ENCODE data around the genes GYPA, REELD1 and EDNRA.

DNA sequence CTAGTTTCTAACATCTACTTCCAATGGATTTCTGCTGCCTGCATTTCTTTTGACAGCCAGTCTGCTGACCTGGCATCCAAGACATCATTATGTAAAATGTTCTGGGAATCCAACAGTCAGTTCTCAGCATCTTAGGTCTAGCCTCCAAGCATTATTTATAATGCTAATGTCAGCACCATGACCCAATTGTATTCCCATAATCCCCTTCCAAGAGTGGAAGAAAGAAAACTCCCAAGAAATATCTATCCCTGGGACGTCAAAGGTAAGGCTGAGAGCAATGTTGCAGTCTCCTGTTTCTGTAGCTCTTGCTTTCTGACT, 50.6 kb upstream of the GAB1 start:
- PRO-cap, result no peak

DNA sequence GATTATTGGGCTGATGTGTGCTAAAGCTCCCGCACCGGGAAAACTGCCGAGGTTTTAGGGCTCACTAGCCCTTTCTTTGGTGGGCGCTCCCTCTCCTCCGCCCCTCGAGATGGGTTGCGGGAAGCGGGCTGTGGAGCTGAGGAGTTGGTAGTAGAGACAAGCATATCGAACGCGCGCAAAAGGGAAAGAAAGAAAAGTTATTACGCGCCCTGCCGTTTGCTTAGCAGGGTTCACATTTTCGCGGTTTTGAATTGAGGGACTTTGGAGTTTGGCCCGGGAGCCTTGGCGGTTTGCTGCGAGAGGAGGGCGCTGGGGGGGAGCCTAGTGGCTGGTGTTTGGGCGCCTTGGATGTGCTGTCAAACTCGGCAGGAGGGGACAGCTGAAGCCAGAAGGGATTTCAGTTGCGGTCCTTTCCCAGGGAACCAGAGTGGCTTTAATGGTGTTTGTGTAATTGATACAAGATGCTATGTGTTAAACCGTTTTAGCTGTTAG, 996 bp downstream of the GAB1 start:
- PRO-cap, result no peak

- PRO-cap, result no peak
These were observed 33.1 kb downstream of the GAB1 start for GRCh38 chr4:143369559-143370317.

DNA sequence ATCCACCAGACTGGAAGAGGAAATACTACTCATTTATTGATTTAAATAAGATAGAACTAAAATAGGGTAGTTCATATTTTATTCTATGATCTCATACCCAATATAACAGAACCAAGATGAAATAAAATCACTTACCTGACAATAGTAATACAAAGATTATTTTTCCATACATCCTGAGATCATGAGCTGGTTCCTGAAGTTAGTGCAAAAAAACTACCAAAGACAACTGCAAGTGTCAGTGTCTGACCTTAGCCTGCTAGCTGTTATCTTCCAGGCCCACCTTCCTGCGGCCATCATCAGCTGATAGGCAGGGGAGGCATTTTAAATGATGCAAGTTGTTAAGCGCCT, at the start of gene GYPA:
TSS of gene GYPA (minus strand) at position 255 of the 348 bp plus-strand sequence.
- PRO-cap, result no peak

- PRO-cap, result no peak
These were observed 40.5 kb downstream of the ANAPC10 start for GRCh38 chr4:145057352-145058104.

DNA sequence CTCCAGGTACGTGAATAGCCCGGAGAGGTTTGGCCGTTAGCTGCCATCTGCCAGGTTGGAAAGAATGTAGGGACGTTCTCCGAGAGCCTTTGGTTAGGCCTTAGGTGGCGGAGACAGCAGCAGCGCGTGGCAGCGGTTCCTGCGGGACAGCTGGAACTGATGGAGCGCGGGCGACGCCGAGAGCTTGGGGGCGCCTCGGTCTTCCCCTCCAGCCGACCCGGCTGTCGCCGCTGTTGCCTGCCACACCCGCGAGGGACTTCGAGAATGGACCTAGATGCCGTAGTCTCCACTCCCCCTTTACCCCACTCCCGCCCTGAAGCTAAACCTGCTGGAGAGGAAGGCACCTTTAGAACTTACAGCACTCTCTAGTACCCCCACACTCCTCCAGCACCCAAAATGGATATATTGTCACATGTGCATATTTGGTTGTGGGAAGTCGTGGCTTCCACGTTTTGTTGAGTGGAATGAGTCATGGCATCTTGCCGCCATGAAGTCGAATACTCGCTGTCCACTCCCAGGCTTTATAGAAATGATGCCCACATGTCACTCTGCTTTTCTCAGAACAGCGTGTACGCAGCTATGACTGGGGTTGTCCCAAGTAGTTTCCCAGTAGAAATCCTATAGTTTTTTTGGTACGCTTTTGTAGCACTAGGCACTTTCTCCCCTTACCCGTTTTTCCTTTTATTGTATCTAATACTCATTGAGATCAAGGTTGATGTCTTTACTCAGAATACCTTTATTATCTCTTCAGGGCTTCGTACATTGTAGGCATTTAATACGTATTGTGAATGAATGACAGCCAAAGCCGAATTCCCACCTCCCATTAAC, 517 bp downstream of the ABCE1 start:
- PRO-cap, result bidirectional peak, plus-strand start at position 96 of the sequence, minus-strand start at position 158 of the sequence

DNA sequence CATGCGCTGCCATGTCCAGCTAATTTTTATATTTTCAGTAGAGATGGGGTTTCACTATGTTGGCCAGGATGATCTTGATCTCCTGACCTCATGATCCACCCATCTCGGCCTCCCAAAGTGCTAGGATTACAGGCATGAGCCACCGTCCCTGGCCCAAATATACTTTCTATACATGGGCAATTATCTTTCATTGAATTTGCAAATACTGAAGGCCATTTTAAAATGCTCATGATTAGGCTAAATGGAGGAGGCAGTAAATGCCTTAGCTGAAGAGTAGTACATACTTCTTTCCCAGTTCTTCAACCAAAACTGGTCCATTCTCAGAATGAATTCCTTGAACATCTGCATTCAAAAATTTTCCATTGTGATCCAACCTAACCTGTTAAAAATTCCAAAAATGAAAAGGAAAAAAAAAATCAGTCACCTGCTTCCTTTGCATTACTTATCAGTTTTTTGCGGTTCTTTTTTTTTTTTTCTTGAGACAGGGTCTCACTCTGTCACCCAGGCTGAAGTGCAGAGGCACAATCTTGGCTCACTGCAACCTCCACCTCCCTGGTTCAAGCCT, 28.1 kb downstream of the OTUD4 start:
- PRO-cap, result no peak

DNA sequence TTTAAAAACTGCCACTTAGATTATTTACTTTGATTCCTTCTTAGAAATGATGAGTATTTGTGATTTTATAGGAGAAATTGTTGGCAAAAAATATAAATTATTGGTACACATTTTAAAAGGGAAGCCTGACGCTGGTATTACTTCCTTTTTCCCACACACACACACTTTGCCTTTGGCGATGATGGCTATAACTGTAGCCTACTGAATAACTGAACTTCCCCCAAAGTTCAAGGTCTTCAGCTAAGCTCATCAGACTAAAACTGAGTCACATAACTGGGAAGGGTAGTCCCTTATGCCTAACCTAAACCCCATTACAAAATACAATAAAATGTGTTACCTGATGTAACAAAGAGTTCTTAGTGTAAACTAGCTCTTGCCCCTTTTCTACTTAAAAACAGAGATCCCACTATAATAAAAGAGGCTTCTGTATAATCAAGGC, 2.6 kb downstream of the OTUD4 start:
- PRO-cap, result no peak

DNA sequence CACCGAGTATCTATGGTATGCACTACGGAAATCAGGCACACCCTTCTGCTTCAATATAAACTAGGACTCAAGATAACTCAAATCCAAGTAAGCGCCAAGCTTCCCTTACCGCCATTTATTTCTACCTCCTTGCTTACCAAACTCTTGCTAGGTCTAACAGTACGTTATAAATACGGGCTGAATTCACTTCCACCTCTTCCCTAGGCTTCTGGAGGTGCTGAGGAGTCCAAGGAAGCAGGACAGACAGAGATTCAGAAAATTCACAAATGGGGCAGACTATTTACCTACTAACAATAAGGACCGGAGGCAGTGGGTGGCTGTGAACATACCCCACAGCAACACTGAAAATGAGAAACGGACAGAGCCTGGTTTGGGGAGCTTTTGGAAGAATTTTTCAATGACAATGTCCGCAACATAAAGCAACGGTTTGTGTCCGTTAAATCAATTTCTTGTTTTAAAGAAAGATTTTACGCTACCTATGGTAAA, 2.1 kb downstream of the OTUD4 start:
- PRO-cap, result bidirectional peak, plus-strand start at position 197 of the sequence, minus-strand start at position 47 of the sequence; bidirectional peak, plus-strand start outside the sequence, minus-strand start at position 343 of the sequence

DNA sequence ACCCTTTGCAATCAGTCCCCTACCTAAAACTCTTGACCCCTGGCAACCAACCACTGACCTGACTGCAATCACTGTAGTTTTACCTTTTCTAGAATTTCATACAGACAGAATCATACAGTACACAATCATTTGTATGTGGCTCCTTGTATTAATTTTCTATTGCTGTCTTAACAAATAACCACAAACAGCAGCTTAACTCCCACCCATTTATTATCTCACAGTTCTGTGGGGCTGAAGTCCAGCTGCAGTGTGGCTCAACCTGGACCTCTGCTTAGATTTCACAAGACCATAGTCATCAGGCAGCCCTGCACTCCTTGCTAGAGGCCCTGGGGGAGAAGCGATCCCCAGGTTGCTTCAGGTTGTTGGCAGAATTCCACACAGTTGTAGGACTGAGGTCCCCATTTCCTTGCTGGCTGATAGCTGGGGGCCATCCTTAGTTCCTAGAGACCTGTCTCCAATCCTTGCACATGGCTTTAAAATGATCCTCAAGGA, 61.1 kb upstream of the SMAD1 start:
- PRO-cap, result no peak

DNA sequence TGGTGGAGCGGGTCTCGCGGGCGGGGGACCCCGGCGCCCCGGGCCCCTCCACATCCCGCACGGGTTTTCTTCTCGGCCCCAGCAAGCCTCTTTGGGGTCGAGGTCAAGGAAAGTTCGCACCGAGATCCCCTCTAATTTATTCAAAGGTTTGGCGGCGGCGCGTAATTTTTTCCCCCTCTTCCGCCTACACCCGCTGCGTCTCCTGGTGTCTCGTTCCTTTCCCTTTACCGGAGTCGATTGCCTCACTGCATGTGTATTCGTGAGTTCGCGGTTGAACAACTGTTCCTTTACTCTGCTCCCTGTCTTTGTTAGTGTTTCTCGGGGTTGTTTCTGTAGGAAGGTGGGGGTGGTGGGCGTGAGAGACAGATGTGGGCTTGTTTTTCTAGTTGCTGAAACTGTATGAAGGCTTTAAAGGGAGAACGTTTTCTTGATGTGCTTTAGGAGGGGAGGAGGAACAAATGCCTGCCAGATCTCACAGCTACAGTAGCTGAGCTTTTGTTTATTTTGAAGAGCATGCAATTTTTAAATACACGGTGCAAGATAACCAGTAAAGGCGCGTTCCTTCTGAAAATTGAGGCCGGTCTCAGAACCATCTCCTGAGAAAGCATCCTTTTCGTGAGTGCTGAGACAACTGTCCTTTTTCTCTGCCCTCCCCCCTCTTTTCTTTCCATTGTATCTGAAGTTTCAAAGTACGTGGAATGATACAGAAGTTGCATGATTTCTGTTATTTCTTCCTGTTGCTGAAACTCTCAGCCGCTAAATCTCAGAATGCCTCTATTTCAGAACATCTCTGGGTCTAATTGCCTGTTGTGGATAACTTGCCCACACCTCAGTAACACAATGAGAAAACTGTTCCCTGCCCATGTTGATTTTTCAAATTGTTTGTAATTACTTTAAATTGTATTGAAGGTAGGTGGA, 1.2 kb downstream of the SMAD1 start:
- PRO-cap, result bidirectional peak, plus-strand start at position 250 of the sequence, minus-strand start at position 310 of the sequence; bidirectional peak, plus-strand start at position 440 of the sequence, minus-strand start at position 401 of the sequence; bidirectional peak, plus-strand start at position 766 of the sequence, minus-strand start at position 635 of the sequence

DNA sequence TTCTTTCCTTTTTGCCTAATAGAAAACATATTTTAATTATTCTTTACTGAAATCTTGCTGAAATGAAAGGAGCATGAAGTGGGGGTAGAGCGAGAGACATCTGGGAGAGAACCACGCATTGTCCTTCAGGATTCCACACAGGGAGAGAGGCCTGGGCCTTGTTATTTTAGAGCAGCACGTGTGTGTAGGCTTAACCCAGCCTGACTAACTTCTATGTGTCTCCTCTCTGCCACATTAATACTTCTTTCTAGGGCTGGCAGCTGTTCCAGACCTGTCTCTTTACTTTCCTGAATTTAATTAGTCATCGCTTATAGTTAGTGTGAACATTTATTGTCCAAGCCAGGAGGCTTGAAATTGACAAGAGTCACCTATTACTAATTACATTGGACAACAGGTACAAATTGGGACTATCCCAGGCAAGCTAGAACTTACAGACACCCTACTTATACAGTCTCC, 51.3 kb downstream of the SMAD1 start:
- PRO-cap, result no peak

DNA sequence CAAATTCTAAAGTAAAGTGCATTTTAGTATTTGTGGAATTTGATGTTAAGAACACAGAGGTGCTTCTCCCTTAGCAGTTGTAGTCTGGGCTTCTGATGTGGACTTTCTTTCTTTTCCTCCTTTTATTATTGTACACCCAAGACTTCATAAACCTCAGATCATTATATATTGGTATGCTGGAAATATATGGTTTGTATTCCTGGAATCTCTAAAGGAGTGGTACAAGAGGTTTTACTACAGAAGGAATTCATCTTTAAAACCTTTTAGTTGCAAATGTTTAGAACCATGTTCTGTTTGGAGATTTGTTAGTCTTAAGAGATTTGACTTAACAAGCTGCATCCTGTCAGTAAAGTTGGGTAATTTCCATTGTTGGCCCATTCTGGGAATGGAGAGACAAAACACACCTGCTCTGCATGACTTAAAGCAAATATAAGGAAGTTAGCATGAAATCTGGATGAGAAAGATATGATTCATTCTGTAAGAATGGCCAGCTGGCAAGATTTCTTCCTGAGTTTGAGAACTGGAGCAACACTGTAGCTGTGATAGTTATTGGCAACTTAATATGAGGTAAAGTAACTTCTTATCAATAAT, 64.0 kb downstream of the SMAD1 start:
- PRO-cap, result no peak

DNA sequence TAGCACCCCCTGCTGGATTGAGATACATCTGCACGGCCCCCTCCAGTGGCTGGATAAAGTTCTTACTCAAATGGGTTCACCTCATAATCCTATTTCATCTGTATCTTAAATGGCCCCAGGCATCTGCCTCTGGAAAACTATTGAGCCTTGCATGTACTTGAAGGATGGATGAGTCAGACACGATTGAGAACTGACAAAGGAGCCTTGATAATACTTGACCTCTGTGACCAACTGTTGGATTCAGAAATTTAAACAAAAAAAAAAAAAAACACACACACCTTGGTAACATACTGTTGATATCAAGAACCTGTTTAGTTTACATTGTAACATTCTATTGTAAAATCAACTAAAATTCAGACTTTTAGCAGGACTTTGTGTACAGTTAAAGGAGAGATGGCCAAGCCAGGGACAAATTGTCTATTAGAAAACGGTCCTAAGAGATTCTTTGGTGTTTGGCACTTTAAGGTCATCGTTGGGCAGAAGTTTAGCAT, 61.3 kb upstream of the MMAA start:
- PRO-cap, result no peak

GRCh38 chr4:145645924-145646334, 26.7 kb downstream of the MMAA start:
- PRO-cap, result no peak

GRCh38 chr4:145805487-145806158, 125.7 kb downstream of the C4orf51 start:
- PRO-cap, result no peak

DNA sequence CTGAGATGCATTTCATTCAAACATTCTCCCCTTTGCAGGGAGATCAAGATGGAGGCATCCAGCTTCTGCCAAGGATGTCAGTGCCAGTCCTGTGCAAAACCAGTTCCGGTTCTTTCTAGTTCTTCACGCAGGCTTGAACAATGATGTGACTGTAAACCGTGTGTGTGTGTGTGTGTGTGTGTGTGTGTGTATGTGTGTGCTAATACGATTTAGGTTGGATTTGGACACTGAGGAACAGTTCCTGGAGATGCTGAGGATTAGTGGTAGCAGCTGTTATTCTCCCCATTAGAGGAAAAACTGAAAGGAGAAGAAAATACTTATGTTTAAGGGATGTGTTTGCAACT, at the start of gene REELD1:
TSS of gene REELD1 (plus strand) at position 237 of the 344 bp plus-strand sequence.
- PRO-cap, result no peak

DNA sequence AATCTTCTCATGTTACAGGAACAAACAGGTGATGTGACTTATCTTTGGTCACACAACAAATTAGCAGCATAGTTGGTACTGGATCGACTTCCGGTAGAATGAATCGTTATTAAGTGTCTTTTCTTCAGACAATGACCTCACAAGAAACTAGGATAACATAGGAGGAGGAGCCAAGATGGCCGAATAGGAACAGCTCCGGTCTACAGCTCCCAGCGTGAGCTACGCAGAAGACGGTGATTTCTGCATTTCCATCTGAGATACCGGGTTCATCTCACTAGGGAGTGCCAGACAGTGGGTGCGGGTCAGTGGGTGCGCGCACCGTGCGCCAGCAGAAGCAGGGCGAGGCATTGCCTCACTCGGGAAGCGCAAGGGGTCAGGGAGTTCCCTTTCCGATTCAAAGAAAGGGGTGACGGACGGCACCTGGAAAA, 24.4 kb downstream of the POU4F2 start:
- PRO-cap, result no peak

GRCh38 chr4:147480283-147481226, at the start of gene EDNRA:
Gene EDNRA (plus strand): TSS chr4:147481097.
- PRO-cap, result no peak

- PRO-cap, result no peak
These were observed 90.8 kb downstream of the ARHGAP10 start for GRCh38 chr4:147822655-147823107.